Non-pigmented ciliary epithelial cell (primary cell): ENCODE measurements around the gene SLC5A9.

- RRBS = no CpG with 5 or more reads among the region's 4 CpGs
These were observed 19.5 kb upstream of the CYP4X1 start for GRCh38 chr1:47003950-47004445.

DNA sequence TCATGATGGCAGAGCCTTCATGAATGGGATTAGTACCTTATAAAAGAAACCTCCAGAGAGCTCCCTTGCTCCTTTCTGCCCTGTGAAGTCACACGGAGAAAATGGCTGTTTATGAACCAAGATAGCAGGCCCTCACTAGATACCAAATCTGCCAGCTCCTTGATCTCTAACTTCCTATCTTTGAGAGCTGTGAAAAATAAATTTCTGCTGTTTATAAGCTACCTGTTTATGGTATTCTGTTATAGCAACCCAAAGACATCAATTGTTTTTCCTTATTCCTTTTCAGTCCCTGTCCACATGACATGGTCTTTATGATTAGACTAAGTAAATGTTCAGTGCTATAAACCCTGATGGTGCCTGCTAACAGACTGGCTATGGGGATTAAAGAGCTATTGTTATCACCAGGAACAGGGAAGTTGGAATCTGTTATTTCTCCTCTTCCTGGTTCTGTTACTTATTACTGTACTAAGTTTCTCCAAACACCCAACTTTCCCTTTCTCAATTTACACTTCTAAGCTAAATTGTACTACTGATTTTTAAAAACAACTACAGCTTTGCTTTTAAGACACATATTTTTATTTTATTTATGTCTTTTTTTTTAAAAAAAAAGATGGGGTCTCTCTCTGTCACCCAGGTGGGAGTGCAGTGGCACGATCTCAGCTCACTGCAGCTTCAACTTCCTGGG is 9.8 kb upstream of the STIL start:
- RRBS = no CpG with 5 or more reads among the region's 2 CpGs

- RRBS = 3% methylated on average over 21 of the region's 38 CpGs
These were observed 95.6 kb downstream of the FOXD2 start for GRCh38 chr1:47533430-47533863.

DNA sequence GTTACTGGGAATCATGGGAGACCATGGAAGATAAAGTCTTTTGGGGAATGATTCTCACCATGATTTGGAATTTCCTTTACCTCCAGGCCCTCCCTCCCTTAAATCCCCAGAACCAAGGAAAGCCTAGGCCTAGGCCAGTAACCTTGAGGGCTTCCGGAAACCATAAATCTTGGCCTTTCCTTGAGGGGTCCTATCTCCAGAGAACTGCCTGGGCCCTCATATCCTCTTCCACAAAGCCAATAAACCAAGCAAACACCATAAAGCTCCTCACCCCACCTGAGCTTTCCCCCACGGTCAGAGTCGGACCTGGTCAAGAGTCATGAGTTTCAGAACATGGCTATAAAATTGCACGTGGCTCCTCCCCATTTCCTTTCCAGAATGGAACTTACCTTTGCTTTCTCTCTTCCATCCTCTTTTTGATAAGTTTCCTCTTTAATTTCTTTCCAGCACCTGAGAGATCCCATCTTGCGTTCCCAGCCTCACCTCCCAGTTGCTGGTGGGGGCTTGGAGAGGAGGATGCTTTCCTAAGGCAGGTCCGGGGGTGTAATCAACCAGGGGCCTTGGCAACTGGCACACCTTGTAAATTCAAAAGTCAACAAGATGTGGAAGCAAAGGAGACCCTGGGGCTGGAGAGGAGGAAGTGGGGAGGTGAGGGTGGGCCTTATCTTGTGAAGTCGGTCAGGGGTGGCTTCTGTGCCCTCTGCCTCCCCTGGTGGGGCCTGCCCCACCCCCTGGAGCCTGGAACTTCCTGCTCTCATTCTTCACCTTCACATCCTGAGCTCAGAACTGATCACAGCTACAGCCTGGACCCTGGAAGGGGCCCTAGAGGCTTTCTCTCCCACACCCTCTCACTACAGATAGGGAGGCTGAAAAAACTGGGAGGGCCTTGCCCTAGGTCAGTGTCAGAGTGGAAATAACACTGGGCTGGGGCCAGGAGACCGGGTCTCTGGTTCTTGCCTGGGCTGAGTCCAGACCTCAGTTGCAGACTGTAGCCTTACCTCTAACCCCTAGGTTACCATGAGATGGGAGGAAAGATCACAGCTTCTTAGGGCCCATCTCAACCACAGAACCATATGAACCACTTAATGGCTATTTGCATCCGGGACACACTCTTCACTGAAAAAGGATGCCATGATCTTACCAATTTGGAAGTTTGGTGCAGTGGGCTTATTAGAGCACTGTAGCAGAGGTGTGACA is 260.1 kb downstream of the FOXD2 start:
- RRBS = no CpG with 5 or more reads among the region's 9 CpGs

DNA sequence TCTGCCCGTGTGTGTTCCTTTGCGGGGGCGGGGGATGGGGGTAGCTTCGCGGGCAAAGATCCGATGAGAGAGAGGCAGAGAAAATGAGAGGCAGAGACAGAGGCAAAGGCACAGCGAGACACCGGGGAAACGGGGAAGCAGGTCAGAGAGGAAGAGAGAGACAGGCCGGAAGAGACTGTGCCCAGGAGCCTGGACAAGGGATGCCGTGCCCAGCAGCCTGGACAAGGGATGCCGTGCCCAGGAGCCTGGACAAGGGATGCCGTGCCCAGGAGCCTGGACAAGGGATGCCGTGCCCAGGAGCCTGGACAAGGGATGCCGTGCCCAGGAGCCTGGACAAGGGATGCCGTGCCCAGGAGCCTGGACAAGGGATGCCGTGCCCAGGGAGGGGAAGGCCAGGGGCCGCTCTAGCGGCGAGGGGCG is 270.4 kb downstream of the FOXD2 start:
- RRBS = 20% methylated on average over 2 of the region's 21 CpGs

DNA sequence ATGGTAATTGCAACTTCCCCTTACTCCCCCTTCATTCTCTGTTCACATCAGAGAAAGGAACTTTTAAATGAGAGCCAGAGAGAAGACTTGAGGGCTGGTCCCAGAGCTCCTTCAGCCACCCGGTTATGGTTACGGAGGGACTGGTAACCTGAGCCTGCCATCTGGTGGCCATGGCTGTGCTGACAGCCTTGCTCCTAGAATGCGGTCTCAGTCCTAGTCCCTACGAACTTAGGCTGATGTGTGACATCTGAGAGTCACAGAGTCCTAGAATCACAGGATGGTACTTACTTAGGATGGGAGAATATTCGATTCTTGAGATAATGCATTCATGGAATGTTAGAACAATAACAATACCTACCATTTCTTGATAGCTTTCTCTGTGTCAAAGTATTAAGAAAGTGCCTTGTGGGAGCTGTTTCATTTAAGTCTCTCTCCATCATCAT is 270.9 kb downstream of the TRABD2B start:
- RRBS = no CpG with 5 or more reads among the region's 5 CpGs

DNA sequence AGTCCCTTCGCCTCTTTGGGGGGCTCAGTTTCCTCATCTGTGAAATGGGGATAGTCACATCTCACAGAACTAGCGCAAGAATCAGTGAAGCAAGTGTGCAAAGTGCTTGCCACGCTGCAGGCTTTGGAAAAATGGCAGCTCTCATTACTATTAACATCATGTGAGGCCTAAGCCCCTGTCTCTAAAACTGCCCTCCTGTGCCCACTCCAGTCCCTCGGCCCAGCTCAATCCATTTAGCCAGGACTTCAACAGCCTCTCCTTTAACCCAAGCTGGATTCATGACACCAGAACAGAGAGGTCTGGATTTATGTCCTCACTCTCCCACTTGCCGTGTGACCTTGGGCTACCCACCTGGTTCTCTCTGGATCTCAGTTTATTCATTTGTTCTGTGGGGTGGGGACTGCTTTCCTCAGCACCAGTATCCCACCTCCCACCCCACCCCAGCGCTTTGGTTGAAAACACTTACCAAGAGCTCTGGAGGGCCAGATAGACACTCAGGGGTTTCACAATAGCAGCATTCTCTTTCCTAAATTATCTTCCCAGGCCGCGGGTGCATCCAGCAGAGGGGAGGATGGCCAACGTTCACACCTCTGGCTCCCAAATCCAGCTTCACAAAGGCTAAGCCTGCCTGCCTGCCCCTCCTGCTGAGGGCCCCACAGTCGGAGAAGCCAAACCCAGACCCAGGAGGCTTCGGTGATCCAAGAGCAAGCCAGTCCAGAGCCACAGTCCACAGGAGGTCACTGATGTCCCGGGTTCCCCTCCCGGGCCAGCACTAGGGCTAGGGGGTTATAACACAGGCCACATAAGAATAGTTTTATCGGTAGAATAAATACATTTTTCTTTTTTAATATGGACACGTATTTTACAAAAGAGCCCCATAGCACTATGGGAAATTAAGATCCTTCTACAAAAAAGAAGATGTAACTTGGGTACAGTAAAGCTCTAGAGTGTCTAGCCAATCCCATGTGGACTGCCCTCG is 232.1 kb downstream of the TRABD2B start:
- RRBS = no CpG with 5 or more reads among the region's 16 CpGs

GRCh38 chr1:47894538-47895206 is 102.5 kb downstream of the TRABD2B start:
- RRBS = no CpG with 5 or more reads among the region's 7 CpGs

DNA sequence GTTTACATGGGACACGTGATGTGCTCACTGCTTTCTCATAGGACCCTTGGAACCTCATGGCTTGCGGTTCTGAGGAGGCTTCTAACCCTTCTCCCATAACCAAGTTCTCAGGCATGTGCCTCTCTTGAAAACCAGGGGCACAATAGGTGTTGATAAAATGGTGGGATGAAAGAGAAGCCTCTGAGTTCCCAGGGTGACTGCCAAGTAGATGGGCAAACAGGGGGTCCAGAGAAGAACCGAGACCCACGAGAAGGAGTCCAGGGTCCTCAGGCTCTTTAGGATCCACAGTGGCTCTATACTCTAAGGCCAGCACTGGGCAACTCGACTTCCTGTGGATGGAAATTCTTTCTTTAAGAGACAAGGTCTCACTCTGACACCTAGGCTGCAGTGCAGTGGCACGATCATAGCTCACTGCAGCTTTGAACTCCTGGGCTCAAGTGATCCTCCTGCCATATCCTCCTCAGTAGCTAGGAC is 95.0 kb downstream of the TRABD2B start:
- RRBS = no CpG with 5 or more reads among the region's 6 CpGs

GRCh38 chr1:47984104-47984586 is 13.0 kb downstream of the TRABD2B start:
- RRBS = no CpG with 5 or more reads among the region's 39 CpGs

- RRBS = 5% methylated on average over 16 of the region's 64 CpGs
These were observed 858 bp downstream of the TRABD2B start for GRCh38 chr1:47996025-47997029.

DNA sequence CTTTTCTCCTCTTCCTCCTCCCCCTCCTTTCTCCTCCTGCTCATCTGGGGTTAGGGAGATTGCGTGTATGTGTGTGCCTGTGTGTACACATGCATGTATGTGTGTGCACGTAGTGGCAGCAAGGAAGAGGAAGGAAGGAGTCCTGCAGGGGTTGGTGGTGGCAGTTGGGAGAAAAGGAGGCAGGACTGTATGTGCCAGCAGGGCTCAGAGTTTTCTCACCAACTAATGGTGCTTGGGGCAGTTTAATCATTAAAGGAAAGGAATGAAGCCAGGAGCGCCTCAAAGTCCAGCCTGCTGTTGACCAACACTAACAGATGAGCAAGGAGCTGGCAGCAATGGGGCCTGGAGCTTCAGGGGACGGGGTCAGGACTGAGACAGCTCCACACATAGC is at the start of gene SLC5A9:
SLC5A9 (plus strand) TSS at position 294 of the 391 bp plus-strand sequence.
- RRBS = no CpG with 5 or more reads among the region's 4 CpGs

DNA sequence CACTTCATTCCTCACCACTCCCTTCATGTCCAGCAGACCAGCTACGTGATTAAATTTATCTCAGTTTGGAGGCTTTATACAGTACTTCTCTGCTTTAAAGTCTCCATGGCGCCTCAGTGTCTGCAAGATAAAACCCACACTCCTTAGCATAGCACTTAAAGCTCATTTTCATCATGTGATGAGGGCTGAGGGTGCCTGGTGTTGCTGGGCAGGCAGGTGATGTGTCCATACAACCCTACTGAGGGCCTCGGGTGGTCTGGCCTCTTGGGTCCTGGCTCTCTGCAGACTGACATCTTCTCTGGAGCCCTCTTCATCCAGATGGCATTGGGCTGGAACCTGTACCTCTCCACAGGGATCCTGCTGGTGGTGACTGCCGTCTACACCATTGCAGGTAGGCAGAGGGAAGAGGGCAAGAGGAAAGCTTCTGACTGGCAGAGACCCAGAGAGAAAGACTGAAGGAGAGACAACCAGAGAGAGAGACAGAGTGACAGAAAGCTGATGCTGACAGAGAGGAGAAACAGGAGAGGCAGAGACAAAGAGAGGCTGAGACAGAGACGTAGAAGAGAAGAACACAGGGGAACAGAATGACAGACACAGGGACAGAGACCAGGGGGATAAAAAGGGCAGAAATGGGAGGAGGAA is 7.9 kb downstream of the SLC5A9 start:
- RRBS = no CpG with 5 or more reads among the region's 5 CpGs

DNA sequence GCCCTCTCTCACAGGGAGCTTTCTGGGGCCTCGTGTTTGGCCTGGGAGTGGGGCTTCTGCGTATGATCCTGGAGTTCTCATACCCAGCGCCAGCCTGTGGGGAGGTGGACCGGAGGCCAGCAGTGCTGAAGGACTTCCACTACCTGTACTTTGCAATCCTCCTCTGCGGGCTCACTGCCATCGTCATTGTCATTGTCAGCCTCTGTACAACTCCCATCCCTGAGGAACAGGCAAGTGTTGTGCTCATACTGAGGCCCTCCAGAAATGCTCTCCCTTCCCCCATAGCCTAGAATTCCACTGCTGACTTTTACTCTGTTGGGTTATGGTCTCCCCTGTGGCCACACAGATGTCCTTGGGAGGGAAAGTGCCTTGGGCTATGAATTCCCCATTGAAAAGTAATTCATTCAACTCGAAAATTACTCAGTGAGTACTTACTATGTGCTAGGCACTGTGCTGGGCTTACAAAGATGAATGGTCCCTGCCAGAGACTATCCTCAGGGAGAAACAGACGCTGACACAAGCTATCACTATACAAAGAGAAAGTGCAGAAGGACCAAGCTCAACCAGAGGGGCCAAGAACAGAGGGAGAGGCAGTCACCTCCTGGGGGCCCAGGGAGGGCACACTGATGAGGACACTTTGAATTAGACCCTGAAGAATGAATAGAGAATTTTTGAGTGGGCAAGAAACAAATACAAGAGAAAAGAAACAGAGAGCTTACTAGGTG is 17.0 kb downstream of the SLC5A9 start:
- RRBS = no CpG with 5 or more reads among the region's 8 CpGs

GRCh38 chr1:50026067-50026434 is 2.3 kb upstream of the AGBL4 start:
- RRBS = no CpG with 5 or more reads among the region's 1 CpG

- RRBS = no CpG with 5 or more reads among the region's 55 CpGs
These were observed 24.1 kb upstream of the AGBL4 start for GRCh38 chr1:50047690-50048470.

DNA sequence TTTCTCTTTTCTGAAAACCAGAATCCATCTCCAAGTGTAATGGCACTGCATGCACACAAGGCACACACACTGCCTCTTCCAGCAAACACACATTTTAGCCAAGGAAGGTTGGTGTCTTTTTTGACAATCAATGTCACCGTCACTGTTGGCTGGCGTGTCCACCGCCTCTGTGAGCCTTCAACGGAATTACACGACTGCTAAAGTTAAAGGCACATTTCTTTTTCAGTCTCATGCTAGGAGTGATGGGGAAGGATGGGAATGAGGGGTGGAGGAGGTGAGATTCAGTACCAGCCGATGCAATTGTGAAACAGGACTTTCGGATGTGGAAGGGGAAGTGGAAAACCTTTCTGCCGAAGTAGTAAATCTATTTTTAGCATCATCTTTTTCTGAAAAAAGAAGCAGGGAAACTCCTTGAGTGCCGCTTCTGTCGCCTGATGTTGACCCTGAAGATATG is 1.4 kb downstream of the ELAVL4 start:
- RRBS = no CpG with 5 or more reads among the region's 10 CpGs

GRCh38 chr1:50909313-50910319 is 50.5 kb downstream of the FAF1 start:
- RRBS = no CpG with 5 or more reads among the region's 14 CpGs

DNA sequence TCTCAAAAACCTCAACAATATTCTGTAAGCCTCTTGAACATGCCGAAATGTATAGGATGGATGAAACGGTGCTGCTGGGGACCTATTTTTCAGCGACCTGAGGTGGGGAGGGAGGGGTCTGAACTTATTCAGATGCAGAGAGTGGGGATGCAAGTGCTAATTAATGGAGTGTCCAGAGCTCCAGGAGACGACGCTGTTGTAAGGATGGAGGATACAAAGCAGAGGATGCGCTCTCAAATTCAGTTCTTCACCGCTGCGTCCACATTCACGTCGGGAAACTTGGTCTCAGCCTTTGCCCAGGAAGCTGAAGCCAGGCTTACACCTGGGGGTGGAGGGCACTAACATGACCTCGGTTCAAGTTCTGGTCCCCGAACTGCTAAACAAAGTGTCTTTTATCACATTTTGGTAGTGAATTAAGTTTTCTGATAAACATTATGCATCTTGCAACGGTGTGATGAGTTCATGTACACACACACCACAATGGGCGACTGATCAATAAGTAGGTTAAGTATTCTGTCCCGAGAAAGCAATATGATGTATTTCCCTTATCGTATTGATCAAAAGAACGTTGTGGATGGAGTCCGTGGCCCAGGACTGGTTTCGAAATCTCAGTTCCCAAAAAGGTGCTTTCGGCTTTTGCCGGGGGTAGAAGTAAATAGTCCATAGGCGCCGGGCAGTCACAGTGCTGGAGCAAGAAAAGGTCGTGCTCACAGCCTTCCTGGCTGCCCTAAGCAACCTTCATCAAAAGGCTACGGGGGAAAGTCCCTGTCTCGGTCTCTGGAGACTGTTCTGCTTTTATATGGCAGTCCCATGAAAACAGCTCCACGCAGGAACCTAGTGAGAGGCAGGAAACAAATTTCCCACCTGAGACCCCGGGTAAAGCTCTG is 6.6 kb downstream of the CDKN2C start:
- RRBS = 0% methylated on average over 1 of the region's 28 CpGs